Suprapubic skin (tissue), 4 donors: ENCODE measurements around a stretch of chr16.

DNA sequence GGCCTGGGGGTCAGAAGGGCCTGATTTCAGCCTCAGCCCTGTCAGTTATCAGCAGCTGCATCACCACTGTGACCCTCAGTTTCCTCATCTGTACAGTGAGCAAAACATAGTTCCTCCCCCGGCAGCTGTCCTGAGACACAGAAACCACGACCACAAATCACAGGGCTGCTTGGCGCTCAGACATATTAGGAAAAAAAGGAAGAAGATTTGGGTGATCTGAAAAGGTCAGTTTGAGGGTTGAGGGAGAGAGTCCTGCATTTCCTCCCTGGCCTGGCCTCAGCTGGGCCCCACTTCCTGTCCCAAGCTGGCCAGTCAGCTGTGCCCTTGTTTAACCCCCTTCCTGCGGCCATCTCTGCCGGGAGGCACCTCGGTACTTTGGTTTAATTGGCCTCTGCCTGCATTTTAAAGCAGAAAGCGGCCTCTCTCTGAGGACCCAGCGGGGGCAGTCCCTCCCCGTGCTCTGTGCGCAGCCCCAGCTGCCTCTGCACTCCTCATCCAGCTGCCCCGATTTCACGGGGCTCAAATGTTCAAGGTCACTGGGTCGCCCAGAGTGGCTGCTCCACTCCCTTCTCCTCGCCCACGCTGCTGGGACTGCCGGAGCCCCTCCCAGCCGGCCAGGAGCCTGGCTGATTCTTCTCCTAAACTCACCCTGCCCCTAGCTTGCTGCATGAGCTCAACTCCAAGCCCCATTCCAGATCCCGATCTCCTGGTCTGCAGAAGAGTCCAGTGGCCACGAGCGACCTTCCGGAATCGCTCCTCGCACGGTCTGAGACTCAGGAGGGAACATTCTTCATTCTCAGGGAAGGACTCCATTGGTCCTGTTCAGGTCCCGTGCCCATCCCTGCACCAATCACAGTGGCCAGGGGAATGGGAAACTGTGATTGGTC is 24.1 kb upstream of the CIBAR2 start:
- PRO-cap, result no peak
- RAMPAGE, long total RNA, 4 experiments, result no peak in any of the 4 experiments

- PRO-cap, result no peak
- RAMPAGE, long total RNA, 4 experiments, result no peak in any of the 4 experiments
Measured at GRCh38 chr16:85157709-85158441, 45.6 kb upstream of the CIBAR2 start.

DNA sequence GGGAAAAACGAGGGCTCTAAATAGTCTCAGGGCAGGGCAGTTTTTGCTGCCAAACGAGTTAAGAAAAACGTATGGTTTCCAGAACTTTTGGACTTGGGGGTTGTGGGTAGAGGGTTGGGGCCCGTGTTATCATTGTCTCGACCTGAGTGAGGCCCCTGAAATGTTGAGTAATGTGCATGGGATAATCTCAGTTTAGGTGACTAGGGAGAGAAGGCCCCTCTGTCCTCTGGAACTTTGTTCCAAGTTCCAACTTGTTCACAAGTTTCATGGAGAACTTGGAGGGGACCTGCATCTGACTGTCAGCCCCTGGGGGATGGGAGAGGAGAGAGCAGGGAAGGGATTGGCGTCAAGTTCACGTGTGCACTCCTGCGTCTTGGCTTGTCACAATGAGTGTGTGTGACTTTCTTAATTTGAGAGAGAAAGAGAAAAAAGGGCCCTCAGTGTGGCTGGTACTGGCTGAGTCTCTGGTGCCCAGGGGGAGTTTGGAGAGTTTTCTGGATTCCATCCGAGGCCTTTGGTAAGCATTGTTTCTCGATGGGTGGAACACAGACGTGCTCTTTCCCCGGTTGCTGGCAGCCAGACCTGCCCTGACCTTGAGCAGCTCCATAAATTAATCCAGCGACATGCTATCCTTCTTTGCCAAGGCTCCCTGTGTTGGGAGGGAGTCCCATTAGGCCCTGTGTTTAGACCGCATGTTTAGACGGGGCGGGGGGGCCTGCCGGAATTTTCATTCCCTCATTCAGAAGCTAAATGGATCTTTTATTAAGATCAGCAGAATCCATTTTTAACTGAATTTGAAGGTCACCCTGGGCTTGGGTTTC is 84.0 kb upstream of the CIBAR2 start:
- PRO-cap, result no peak
- RAMPAGE, long total RNA, 4 experiments, result no peak in any of the 4 experiments

GRCh38 chr16:85230454-85231437 is 118.5 kb upstream of the CIBAR2 start:
- PRO-cap, result no peak
- RAMPAGE, long total RNA, 4 experiments, result no peak in any of the 4 experiments

DNA sequence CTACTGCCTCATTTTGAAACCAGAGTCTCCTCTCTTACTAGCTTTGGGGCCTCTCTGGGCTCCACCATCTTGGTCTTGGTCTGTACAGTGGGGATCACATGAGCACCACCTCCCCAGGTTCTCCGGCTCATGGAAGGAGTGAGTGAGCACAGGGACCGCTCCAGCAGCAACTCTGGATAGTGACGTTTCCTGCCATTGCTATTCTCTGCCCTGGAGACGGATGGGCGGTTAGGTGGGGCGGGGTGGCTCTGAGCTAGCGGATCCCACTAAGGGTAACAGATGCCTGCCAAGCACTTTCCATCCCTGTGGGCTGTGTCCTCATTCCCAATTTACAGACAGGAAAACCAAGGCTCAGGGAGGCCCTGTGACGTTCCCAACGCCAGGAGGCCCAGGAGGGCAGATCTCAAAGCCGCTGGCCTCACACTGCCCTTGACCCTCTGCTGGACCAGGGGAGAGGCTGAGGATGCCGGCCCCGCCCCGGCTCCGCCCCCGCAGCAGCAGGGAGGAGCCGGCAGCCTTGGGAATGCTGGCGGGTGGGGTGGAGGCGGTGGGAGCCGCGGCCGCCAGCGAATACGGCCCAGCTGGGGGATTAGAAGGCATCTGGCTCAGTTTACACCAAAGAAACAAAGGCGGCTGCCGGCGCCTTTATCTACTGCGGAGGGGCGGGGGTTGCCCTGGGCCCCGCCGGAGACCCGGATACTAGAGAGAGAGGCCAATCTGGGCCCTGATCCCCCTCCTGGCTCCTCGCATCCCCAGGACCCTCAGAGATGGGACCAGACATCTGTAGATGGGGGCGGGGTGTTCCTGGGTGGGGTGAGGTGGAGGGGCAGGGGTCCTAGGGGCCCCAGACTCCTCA is 122.2 kb upstream of the CIBAR2 start:
- PRO-cap, result unidirectional peak, plus-strand start at position 520 of the sequence
- RAMPAGE, long total RNA, 4 experiments, result no peak in any of the 4 experiments

DNA sequence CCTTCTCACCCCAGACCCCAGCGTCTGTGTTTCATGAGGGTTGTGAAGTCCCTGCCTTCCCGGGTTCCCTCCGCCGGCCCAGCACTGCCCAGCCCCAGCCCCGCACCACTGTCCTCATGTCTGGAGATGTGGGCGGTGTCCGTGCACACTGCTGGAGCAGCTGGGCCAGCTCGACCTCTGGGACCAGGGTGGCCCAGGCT is 199.5 kb upstream of the CIBAR2 start:
- PRO-cap, result no peak
- RAMPAGE, long total RNA, 4 experiments, result no peak in any of the 4 experiments

DNA sequence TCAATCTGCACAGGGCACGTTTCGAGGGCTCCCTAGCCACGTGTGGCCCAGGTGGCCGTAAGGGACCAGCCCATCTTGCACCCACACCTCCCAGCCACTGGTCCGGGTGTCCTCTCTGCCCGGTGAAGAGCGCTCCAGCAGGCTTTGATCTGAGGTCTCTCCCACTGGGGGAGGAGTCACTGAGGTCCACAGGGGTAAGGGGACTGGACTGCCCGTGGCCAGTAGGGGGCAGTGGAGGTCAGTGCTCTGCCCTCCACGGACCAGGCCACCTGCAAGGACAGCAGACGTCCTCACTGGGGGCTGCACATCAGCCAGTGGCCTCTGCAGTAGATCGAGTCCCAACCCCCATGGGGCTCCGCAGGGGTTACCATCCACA is 204.1 kb upstream of the CIBAR2 start:
- PRO-cap, result no peak
- RAMPAGE, long total RNA, 4 experiments, result no peak in any of the 4 experiments

DNA sequence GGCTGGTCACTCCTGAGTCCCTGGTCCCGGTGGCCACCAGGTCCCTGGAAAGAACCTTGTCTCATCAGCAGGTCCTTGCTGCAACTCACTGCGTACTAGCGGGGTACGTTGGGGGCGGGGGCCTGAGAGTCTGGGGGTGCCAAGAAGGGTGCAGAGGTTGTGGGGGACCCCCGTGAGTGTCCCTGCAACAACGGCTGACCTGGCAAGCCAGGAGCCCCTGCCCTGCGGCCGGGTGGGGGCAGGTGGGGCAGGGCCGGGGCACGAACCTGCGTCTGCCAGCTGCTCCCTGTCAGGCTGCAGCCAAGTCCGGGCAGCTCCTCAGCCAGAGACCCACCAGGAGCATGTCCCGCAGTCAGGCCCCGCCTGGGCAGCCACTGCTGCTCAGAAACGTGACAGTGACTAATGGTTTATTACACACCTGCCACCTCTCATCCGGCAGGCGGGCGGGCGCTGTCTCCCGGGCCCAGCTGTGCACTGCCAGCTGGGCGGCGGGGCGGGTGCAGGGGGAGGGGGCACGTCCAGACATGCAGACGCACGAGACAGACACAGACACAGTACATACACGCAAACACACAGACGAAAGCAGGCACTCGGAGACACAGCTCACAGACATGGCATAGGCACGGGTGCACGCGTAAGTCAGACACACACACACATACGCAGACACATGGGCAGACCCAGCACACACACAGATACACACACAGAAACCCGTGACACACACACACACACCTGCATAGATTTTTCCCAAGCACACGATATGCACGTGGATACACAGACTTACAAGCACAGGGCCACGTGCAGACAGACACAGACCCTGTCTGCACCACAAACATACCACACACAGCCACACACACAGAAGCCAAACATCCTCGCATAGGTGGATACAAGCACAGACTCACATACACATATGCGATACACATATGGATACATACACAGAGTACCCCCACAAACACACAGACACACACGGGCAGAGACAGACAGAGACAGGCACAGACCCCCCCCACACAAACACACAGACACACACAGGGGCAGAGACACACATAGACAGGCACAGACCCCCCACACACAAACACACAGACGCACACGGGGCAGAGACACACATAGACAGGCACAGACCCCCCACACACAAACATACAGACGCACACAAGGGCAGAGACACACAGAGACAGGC is 248.3 kb upstream of the CIBAR2 start:
- PRO-cap, result unidirectional peak, plus-strand start at position 585 of the sequence
- RAMPAGE, long total RNA, 4 experiments, result start-site peak on the plus strand in 3 of 4 experiments, centred at positions 571 to 589 of the sequence, 6 to 36 reads per replicate

DNA sequence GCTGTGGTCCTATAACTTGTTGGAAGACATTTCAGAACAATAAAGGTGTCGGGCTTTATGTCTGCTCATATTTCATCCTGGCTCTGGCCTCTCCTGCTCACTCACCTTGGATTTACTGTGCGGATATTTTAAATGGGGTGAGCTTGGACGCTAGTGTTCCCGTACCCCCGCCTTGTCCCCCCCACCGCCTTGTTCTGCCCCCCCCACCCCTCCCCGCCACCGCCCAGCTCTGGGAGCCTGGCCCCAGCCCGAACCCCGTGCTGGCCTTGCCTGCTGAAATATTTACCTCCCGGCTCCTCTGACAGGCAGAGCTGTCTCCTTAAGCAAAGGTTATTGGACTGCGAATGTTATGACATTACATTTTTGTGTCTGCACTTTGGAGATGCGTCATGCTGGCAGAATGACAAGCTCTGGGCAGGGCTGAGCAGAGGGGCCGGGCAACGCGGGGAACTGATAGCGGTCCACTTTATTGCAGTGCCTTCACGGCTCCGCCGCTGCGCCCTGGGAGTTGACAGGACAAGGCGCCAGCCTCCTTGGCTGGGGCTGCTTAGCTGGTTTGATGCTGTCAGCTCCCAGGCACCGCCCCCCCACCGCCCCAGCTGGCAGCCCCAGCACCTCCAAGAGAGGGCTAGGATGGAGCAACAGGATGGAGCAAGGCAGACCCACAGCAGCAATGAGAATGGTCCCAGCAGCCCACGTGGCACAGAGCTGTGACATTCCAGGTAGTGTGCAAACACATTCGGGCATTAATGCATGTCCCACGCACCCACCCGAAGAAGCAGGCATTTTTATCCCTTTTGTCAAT is 222.4 kb upstream of the GSE1 start:
- PRO-cap, result no peak
- RAMPAGE, long total RNA, 4 experiments, result no peak in any of the 4 experiments

DNA sequence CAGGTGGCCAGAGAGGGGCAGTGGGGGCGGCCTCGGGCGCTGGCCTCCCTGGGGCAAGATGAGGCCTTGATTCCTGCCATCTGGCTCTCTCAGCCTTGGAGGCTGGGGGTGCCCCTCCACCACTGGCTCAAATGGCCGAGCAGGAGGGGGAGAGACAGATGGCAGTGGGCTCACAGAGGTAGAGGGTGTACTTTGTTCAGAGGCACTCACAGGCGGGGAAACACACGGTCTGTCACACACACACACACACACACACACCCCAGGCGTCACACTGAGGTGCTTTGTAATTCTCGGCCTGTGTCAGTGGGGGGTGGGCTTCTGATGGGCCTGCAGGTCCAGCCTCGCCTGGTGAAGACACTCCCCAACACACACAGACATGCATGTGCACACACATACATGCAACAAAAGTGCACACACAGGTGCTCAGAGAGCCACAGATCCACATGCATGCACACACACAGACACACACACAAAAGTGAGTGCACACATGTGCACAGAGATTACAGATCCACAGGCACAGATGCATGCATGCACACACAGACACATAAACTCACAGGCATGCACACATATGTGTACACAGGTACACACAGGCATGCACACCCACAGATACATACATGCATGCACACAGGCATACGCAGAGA is 173.7 kb upstream of the GSE1 start:
- PRO-cap, result no peak
- RAMPAGE, long total RNA, 4 experiments, result no peak in any of the 4 experiments

DNA sequence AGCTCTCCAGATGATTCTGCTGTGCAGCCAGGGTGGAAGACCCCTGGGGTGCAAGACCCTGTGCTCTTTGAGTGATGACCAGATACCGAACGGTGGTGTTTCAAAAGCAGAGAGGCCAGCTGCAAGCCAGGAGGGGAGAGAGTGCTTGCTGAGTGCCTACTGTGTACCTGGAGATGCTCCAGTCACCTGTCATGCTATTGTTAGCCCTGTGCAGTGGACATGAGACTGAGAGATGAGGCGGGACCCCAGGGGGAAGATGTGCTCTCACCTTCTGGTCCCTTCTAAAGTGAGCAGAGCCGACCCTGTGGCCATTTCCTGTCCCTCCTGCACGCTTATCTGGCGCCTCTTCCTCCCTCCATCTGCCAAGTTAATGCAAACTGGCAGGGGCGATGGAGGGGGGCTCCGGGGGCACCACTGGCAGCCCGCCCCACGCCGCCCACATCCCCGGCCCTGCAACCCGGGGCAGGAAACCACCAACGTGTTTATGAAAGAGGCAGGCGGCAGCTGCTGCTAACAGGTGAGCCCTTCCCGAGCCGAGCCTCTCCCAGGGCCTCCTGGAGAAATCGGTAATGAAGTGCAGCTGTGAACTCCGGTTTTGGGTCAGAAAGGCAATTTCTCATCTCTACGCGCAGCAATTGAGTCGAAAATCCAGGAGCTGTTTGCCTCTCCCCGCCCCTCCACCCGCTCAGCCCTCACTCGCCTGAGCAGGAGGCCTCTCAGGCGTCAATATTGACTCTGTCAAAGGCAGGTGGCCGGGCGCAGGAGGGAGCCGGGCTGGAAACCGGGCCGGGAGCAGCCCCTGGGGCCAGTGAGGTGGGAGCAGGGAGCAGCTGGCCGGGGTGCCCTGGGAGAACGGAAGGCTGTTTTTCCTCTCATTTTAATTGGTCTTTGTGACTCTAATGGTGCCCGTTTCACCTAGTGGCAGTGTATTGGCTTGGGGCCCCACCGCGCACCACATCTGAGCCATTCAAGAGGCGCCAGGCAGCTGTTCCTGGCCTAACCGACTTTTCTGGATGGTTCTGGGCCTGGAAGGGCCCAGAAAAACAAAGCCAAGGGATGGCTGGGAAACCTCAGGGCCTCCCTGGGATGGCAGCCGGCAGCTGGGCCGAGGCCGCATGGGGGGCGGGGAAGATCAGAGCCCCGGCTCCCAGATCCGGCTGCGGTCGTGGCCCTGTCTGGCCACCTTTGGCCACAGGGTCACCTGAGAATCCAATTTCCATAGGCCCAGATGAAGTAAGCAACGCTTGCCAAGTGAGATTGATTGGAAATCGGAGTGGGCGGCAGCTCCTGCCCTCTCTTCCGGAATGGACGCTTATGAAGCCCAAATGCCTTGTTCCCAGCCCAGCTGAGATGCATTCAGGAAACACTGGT is 164.3 kb upstream of the GSE1 start:
- PRO-cap, result no peak
- RAMPAGE, long total RNA, 4 experiments, result no peak in any of the 4 experiments

- PRO-cap, result no peak
- RAMPAGE, long total RNA, 4 experiments, result no peak in any of the 4 experiments
Measured at GRCh38 chr16:85459490-85460353, 153.4 kb upstream of the GSE1 start.

- PRO-cap, result no peak
- RAMPAGE, long total RNA, 4 experiments, result no peak in any of the 4 experiments
Measured at GRCh38 chr16:85461635-85462236, 151.4 kb upstream of the GSE1 start.

DNA sequence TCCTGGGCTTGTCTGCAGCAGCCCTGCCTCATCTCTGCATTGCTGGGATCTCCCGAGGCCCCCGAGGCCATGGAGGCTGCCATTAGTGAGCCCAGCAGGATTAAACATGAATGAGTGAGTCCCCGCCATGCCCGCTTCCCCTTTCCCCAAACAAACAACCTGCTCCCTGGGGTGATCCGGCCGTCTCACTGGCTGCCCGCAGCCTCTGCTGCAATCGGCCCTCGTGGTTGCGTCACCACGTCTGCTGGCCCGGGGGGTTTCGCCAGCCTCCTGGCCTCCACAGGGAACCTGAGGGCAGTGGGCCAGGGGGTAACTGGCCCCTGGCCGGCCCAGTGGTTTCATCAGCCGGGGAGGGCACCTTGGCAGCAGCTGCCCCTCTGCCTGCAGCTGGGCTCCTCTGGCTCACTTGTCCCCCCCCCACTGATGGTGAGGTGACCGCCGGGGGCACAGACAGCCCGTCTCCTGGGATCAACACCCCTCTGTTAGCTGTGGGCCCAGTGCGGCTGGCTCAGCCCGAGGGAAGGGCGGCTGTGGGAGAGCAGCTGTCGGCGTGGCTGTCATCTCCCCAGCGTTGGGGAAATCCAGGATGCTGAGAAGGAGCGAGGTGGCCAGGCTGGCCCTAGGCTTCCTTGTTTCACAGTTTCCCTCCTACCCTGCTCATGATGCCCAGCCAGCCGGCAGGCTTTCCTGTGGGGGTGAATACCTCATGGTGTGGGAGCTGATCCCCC is 88.1 kb upstream of the GSE1 start:
- PRO-cap, result no peak
- RAMPAGE, long total RNA, 4 experiments, result no peak in any of the 4 experiments

GRCh38 chr16:85555197-85555619 is 57.9 kb upstream of the GSE1 start:
- PRO-cap, result bidirectional peak, plus-strand start at chr16:85555410, minus-strand start at chr16:85555294; bidirectional peak, plus-strand start at chr16:85555757, minus-strand start at chr16:85555461
- RAMPAGE, long total RNA, 4 experiments, result no peak in any of the 4 experiments

DNA sequence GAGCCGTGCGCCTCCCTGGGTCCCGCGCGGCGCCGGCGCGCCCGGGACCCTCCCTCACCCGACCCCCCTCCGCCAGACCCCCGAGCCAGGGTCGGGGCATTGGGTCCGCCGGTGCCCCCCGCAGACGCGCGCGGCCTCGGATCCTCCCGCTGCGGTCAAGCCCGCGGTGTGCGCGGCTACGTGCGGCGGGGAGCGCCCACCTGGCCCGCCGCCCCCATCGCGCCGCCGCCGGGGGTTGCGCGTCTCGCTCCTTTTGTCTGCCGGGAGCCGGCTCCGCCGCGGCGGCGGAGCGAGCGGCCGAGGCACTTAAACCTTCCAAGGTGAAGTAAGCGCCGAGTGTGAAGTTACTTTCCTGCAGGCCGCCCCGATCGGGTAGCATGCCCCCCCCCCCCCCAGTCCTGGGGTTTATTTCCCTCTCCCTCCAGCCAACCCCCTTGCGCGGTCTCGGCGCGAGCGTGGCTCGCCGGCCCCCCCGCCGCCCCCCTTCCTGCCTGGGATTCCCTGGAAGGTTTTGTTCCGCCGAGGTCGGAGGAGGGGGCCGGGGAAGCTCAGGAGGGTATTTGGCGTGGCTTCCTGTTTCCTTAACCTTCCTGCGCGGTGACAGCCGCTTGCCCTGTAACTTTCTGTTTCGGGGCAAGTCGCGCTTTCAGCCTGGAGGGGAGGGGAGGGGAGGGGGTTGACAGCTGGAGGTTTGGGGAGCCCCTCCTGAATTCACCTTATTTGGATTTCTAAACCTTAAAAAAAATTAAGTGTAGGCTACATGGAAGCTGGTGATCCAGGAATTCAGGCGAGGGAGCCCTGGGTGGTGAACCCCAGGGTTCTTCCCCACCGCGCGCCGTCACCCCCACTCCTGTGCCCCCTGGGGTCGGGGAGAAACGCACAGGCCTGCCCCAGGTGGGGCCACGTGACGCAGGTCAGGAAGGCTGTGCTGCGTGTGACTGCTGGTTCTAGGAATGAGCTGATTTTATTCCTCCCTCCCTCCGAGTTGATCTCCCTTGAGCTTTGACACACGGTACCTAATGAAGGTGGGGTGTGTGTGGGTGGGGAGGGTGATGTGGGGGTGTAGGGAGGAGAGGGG is 56.4 kb upstream of the GSE1 start:
- PRO-cap, result no peak
- RAMPAGE, long total RNA, 4 experiments, result no peak in any of the 4 experiments

DNA sequence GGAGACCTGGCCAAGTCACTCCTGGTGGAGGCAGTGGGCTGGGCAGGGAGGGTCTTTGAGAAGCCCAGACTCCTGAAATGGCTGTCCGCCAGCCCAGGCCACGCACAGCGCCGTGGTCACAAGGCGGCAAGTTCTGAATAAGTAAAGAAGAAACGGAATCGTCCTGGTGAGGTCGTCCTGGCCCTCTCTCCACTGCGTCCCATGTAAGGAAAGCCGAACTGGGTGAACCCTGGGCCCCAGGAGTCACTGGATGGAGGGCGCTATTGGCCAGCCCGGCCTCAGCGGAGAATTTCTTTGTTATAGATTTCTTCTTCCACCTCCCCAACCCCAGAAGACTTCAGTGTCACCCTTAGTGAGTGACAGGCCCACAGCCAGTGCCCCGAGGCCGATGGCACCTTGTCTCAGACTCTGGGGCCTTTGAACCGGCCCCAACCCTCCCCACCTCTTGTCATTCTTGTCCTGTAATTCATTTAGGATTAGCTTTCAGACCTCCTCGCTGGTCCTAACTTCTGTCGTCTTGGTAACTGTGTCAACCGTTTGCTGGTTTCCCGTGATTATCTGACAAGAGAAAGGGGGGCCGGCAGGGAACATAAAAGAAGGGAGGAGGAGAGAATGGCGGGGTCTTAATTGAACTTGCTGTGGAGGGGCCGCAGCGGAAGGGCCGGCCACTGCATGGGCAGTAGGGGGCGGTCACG is 46.7 kb upstream of the GSE1 start:
- PRO-cap, result no peak
- RAMPAGE, long total RNA, 4 experiments, result no peak in any of the 4 experiments

- PRO-cap, result no peak
- RAMPAGE, long total RNA, 4 experiments, result no peak in any of the 4 experiments
Measured at GRCh38 chr16:85577494-85578314, 35.4 kb upstream of the GSE1 start.

DNA sequence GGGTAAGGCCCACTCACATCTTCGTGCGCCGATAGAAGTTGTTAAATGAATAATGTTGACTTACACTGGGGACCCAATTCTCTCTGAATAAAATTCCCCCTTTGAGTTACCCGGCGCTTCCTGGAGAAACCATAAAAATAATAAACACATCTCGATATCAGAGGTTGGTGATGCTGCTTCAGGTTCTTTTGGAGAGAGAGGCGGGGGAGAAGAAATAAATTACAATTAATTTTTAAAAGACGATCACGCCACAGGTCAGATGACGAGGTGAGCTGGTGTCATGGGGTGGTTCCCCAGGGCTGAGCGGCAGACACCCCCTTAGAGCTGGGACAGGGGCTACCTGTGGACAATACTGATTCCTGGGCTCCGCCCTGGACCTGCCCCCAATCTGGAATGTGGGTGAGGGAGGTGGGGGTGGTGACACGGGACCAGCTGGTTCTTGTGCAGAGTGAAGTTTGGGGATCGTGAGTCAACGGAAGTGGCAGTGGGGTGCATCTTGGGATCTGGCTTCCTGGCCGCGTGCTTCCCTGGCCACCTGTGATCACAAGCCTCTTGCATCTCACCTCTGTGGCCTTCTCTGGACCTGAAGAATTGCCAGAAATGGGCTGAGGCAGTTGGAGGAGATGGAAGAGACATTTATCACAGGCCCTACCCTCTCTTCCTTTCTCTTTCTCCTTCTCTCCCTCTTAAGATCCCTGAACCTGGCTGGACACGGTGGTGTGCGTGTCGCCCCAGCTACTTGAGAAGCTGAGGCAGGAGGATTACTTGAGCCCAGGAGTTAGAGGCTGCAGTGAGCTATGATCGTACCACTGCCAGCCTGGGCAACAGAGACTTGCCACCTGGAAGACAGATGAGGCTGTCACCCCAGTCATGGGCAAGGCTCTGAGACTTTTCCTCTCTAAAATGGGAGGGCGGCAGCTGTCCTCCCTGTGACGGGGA is 13.8 kb upstream of the GSE1 start:
- PRO-cap, result no peak
- RAMPAGE, long total RNA, 4 experiments, result no peak in any of the 4 experiments

- PRO-cap, result no peak
- RAMPAGE, long total RNA, 4 experiments, result no peak in any of the 4 experiments
Measured at GRCh38 chr16:85602966-85603308, 10.2 kb upstream of the GSE1 start.